ENCODE measurements around a stretch of chr4.

DNA sequence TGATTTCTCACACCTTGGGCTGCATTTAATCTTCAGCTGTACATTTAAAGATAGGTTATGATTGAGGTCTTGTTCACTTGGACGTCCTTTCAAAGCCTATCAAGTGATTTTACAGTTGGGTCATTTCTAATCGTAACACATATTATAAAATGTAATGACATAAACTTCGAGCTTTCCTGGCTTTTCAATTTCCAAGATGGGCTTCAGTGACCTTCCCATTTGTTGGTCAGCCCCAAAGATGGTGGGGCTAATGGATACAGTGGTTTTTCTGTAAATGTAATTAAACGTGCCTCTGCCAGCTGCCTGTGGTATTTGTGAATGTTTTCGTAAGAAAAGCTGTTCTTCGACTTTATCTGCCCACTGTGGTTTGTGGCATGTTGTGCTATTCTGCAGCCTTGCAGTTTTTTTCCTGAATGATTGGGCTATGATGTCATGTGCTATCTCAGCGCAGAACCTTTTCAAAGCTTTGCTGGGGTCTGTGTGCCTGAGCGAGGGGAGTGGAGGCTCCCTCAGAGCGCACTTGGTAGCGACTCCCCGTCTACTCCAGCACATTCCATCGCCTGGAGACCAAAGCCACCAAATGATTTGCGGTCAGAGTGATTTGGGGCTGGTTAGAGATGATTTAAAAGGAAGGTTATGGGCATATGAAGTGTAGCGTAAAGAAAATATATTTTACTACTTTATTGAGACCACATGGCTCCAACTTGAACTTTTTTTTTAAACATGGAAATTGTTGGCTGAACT is 137.4 kb downstream of the PALLD start:
- PRO-cap, 2 experiments = no peak in any of the 2 experiments

- PRO-cap, 2 experiments = no peak in any of the 2 experiments
These were observed 206.9 kb downstream of the CBR4 start for GRCh38 chr4:168803122-168803556.

- PRO-cap, 2 experiments = peak in 1 of 2 experiments; most common plus-strand start chr4:168833466 (in 1); most common minus-strand start chr4:168833173 (in 1)
These were observed 177.0 kb downstream of the CBR4 start for GRCh38 chr4:168832658-168833827.

DNA sequence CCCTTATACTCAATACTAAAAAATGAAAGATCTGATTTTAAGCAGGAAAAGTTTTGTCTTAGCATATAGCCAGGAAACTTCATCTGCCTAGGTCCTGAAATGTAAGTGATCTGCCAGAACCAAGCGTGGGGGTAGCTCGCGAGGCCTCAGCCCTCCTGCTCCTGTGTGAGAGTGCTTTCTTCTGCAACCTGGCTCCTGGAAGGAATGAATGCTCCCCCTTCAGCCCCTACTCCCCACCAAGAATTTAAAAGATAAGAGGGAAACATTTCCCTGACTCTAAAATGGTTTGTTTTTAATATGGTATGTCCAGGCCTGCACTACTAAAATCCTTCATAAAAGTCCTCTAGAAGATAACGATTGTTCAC is 160.0 kb downstream of the CBR4 start:
- PRO-cap, 2 experiments = no peak in any of the 2 experiments

DNA sequence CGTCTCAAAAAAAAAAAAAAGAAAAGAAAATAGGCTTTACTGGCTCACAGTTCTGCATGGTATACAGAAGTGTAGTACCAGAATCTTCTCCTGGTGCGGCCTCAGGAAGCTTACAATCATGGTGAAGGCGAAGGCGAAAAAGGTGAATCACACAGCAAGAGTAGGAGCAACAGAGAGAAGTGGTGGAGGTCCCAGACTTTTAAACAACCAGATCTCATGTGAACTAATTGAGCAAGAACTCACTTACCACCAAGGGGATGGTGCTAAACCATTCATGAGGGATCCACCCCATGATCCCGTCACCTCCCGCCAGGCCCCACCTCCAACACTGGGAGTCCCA is 110.2 kb downstream of the CBR4 start:
- PRO-cap, 2 experiments = no peak in any of the 2 experiments

- PRO-cap, 2 experiments = no peak in any of the 2 experiments
These were observed 107.5 kb upstream of the CBR4 start for GRCh38 chr4:169117472-169118040.

GRCh38 chr4:169201392-169202039 is 69.2 kb downstream of the SH3RF1 start:
- PRO-cap, 2 experiments = no peak in any of the 2 experiments

- PRO-cap, 2 experiments = no peak in any of the 2 experiments
These were observed 19.3 kb downstream of the SH3RF1 start for GRCh38 chr4:169251362-169251929.

DNA sequence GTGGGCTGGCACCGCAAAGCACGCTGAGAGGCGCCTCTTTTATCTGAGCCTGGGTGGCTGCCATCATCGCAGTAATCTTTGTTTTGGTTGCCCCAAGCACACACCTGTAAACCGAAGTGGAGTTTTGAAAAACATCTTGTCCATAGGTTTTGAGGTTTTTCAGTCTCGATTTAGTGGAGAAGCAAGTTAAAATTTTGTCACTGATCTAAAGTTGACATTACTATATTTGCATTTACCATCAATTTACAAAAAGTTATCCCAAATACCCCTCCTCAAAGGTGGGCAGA is 1.0 kb upstream of the SH3RF1 start:
- PRO-cap, 2 experiments = no peak in any of the 2 experiments

GRCh38 chr4:169756899-169757398 is 795 bp downstream of the HPF1 start:
- PRO-cap, 2 experiments = no peak in any of the 2 experiments

GRCh38 chr4:171020858-171021091 is 792.4 kb upstream of the GALNTL6 start:
- PRO-cap, 2 experiments = no peak in any of the 2 experiments

- PRO-cap, 2 experiments = peak in 1 of 2 experiments; most common plus-strand start chr4:172962951 (in 1)
These were observed 206.0 kb upstream of the GALNT7 start for GRCh38 chr4:172962513-172963162.

DNA sequence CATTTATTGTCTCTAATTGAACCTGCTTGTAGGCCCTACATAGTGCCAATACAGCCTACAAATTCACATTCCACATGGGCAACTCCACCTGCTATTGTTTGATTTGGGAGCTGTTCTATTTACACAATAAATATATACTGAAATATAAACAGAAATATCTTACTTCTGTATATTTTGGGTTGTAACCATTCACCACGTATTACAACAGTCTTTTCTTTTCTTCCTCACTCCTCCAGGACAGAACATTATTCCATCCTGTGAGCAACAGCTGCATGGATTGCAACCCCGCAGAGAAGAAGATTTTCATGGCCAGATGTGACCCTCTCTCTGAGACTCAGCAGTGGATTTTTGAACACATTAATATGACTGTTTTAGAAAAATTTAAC is 128.9 kb upstream of the GALNT7 start:
- PRO-cap, 2 experiments = no peak in any of the 2 experiments

- PRO-cap, 2 experiments = no peak in any of the 2 experiments
These were observed 4.0 kb downstream of the HMGB2 start for GRCh38 chr4:173329779-173330921.

GRCh38 chr4:173331412-173332581 is 2.4 kb downstream of the HMGB2 start:
- PRO-cap, 2 experiments = no peak in any of the 2 experiments

GRCh38 chr4:173334829-173335673 is 893 bp upstream of the HMGB2 start:
- PRO-cap, 2 experiments = peak in 1 of 2 experiments; most common plus-strand start chr4:173335345 (in 1); most common minus-strand start chr4:173335214 (in 1)

DNA sequence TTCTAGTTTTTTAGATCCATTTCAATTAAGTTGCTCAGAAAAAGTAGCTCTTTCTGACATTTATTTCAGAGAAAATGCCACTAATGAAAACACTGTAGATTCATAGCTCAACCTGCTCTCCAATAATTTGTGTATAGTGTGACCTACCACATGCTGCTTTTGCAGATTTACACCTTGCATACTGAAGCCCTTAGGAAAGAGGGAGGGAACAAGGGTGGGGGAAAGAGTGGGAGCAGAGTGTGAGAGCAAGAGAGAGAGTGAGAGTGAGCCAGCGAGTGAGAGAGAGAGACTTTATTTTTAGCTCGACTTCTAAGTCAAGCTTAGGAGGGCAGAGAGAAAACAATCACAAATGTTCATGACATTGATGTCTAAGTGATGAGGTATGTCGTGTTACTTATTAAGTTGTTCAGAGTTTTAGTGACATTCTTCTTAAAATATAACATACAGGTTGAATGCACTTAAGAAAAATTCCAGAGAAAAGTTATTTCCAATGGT is 112.5 kb upstream of the HAND2 start:
- PRO-cap, 2 experiments = no peak in any of the 2 experiments

DNA sequence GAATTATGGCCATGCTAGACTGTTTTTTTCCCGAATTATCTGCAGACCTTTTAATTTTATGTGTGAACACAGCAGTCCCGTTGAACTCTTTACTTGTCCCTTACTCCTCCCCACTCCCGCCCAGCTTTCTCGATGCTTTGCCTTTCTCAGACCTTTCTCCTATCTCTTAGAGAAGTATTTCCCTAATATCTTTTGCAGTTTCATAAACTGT is 785 bp downstream of the CEP44 start:
- PRO-cap, 2 experiments = no peak in any of the 2 experiments

- PRO-cap, 2 experiments = no peak in any of the 2 experiments
These were observed 17.4 kb downstream of the HPGD start for GRCh38 chr4:174504767-174505497.

- PRO-cap, 2 experiments = no peak in any of the 2 experiments
These were observed 12.4 kb upstream of the HPGD start for GRCh38 chr4:174534377-174535326.